Umbilical cord (tissue), 2 donors: ENCODE measurements around a stretch of chr7.

- RAMPAGE, long total RNA, result no peak
Observed at GRCh38 chr7:74034001-74034689, 6.2 kb downstream of the ELN start.

- RAMPAGE, long total RNA, result no peak
Observed at GRCh38 chr7:74059606-74060746, 23.6 kb upstream of the LIMK1 start.

- RAMPAGE, long total RNA, result no peak
Observed at GRCh38 chr7:74092657-74093493, 9.3 kb downstream of the LIMK1 start.

- RAMPAGE, long total RNA, result no peak
Observed at GRCh38 chr7:74178395-74178935, 4.3 kb downstream of the EIF4H start.

GRCh38 chr7:74194478-74195361, 15.1 kb upstream of the LAT2 start:
- RAMPAGE, long total RNA, result no peak

DNA sequence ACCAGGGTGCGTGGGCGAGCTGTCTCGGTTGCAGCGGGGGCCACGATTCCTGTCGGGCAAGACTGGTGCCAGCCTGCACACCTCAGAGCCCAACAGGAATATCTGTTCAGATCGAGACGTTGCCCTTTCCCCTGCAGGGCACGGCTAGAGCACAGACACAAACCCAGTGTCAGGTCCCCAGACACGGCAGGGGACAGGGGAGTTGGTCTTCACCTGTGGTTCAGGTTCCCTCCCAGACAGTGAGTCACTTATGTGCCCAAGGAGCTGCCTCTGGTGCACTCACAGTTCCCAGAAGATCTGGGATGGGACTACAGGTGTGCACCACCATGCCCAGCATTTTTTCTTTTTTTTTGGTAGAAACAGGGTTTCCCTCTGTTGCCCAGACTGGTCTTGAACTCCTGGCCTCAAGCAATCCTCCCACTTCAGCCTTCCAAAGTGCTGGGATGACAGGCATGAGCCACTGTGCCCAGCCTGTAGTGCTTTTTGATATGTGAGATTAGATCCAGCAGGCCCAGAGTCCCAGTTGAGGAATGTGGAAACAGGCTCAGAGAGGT, 75.4 kb upstream of the GTF2I start:
- RAMPAGE, long total RNA, result no peak

GRCh38 chr7:74874760-74875239, 23.4 kb upstream of the GTF2IRD2 start:
- RAMPAGE, long total RNA, result no peak

DNA sequence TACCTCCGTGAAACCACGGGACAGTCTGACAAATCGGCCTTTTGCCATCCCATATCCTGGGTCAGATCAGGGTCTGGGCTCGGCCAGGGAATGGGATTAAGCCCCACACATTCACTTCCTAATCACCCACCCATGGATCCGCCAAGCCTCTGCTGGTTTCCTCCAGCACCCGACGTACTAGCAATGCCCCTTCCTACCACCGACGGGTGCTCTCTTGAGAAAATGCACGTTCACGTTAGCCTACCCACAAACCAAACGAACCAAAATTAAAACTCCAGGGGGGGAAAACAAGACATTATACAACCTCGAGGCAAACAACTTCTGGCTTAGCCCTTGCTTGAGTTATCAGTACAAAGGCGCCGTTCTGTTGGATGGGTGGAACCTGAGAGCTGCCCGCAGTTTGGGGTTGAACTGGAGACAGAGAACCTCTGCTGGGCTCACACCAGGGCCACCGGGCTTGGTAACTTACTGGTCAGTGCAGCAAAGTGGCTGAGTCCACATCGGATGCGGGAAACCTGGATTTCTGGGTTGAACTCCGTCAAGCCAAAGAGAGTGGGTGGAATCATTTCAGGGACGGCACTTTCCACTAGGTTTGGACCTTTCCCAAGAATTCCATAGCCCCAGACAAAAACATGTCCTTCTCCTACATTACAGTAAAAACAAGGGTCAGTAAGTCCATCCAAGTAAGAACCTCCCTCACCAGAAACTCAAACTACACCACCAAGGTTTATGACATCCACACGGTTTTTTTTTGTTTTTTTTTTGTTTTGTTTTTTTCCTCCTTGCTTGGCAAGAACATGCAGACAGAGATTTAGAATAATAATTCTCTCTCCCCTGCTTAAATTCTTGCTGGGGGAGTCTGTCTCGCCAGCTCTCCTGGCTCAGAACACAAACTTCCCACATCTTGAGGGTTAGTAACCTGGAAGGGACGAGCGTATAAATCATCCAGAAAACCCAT, 17.9 kb downstream of the RCC1L start:
- RAMPAGE, long total RNA, result no peak

- RAMPAGE, long total RNA, result no peak
Observed at GRCh38 chr7:75156511-75157645, 64.5 kb downstream of the GTF2IRD2B start.

GRCh38 chr7:75418828-75419896, 23.7 kb downstream of the TRIM73 start:
- RAMPAGE, long total RNA, result no peak

DNA sequence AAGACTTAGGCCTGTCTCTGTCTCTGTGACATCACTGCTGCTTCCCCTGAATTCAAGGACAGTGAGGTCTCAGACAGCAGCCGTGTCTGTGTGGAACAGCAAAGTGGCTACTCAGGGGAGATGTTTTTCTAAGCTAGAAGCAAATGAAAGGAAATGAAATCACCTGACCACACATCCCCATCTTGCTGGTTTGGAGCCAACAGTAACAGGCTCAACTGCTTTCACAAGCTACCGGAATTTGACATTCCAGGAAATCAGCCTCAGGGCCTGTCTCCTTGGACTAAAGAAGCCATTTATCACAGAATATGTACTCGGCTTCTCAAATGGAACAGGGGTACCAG, 73.0 kb downstream of the SPDYE5 start:
- RAMPAGE, long total RNA, result no peak

GRCh38 chr7:75598937-75599855, 107.1 kb downstream of the SPDYE5 start:
- RAMPAGE, long total RNA, result no peak

- RAMPAGE, long total RNA, result no peak
Observed at GRCh38 chr7:75712677-75713387, 25.9 kb downstream of the HIP1 start.

DNA sequence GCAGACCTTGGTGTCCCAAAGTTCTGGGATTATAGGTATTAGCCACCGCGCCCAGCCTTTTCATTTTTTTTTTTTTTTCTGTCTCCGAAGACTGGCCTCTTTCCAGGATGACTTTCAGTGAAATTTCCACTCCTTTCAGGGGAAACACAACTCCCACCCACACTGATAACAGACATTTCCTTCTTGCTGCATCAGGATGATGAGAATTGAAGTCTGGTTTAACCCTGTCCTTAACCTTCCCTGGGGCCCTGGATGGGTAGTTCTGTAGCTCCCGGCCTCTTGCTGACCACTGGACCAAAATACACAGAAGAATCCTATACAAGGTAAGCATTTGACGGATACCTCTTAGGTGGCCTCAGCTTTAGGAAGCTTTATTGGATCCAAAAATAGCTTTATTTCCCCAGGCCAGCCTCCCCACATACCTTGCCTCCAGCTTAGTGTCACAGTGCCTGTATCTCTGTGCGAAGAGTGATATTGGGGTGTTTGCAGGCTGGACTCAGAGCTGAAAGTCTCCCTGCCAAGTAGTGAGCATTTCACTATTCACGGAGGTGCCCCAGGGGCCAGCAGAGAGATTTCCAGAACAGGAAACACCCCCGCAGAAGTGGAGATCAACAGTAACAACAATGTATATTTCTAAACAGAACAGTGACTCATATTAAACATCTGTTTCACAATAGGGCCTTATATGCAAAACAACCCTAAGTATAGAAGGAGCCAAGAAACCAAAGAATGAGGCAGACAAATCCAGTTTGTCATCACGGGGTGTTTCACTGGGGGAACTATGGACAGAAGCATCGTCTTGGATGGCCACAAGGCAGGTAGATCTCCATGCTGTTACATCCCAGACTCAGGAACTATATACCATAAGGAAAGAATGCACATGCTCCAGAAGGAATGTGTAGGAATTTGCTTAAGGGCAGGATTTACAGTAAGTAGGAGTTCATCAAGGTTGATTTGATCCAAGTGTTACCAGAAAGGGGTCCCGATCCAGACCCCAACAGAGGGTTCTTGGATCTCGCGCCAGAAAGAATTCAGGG, 29.1 kb upstream of the CCL24 start:
- RAMPAGE, long total RNA, result no peak

DNA sequence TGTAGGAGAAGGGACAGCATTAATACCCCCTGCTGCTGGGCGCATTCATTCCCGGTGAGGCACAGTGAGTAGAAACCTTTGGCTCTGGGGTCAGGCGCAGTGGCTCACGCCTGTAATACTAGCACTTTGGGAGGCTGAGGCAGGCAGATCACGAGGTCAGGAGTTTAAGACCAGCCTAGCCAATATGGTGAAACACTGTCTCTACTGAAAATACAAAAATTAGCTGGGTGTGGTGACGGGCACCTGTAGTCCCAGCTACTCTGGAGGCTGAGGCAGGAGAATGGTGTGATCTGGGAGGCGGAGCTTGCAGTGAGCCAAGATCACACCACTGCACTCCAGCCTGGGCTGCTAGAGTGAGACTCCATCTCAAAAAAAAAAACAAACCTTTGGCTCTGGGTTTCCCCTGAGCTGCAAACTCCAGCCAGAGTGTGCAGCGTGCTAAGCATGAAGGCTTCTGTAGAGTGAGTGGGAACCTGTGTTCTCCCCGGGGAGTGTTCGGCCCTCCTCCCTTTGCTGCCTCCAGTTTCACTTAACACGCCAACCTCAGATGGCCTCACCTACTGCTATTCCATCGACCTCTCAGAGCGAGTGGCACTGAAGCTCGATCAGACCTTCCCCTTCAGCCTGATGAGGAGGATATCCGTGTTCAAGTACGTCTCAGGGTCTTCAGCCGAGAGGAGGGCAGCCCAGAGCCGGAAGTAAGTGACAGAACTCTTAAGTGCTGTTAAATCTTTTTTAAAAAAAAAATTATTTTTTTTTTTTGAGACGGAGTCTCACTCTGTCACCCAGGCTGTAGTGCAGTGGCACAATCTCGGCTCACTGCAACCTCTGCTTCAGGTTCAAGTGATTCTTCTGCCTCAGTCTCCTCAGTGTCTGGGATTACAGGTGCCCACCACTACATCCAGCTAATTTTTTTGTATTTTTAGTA, 4.6 kb downstream of the RHBDD2 start:
- RAMPAGE, long total RNA, result no peak

DNA sequence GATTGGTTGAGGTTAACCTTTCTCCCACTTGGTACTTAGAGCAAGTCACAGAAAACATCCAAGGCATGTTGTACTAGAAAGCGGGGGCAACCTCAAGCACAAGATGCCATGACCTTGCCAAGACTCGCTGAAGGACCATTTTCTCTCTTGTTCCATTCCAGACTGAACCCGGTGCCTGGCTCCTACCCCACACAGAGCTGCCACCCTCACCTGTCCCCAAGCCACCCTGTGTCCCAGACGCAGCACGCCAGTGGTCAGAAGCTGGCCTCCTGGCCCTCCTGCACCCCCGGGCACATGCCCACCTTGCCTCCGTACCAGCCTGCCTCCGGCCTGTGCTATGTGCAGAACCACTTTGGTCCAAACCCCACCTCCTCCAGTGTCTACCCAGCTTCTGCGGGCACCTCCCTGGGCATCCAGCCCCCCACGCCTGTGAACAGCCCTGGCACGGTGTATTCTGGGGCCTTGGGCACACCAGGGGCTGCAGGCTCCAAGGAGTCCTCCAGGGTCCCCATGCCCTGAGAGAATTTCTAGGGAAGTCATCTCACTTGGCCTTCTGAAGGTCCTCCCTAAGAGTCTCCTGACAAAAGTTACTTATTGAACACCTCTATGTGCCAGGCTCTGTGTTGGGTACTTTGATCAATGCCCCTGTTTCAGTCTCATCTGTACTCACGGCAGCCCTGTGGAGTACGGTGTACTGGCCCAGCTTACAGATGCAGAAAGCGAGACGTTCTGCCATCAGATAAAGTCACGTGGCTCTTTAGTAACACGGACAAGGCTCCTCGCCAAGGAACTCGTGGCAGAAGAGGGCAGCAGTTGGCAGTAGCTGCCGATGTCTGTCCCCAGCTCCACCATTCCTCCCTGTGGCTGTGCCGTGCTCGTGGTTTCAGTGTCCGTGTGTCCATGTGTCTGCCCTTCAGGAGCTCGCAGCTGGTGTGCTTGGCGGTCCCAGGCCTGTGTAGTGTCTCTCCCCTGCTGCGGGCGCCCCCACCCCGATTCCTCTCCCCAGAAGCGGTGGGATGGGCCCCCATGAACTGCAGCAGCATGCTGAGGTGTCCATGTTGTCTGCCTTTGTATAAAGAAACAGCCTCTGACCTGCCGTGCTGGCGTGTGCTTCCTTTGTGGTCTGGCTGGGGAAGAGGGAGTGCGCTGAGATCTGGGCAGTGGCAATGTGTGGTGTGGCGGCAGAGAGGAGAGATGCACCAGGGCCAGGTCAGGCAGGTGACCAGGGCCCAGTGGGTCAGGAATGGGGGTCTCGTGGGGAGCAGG, 9.4 kb downstream of the RHBDD2 start:
- RAMPAGE, long total RNA, result no peak

DNA sequence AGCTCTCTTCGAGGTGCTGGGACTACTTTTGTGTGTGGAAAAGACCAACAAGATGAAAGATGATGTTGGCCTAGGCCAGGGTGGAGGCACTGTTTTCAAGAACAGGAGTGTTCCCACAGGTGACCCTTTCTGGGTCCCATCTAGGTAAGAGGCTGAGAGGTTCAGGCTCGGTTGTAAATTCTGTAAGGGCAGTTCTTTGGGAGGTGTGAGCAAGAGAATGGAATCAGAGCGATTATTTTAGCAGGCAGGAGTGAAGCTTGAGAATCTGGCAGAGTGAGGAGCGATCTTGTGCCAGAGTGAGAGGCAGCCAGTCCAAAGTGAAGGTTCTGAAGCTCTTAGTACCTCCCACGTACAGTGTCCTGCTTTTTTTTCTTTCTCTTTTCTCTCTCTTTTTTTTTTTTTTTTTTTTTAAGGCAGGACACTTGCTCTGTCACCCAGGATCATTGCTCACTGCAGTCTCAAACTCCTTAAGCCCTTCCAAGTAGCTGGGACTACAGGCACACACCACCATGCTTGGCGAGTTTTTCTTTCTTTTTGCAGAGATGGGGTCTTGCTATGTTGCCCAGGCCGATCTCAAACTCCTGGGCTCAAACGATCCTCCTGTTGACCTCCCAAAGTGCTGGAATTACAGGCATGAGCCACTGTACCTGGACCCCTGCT, 10.8 kb downstream of the POR start:
- RAMPAGE, long total RNA, result no peak

DNA sequence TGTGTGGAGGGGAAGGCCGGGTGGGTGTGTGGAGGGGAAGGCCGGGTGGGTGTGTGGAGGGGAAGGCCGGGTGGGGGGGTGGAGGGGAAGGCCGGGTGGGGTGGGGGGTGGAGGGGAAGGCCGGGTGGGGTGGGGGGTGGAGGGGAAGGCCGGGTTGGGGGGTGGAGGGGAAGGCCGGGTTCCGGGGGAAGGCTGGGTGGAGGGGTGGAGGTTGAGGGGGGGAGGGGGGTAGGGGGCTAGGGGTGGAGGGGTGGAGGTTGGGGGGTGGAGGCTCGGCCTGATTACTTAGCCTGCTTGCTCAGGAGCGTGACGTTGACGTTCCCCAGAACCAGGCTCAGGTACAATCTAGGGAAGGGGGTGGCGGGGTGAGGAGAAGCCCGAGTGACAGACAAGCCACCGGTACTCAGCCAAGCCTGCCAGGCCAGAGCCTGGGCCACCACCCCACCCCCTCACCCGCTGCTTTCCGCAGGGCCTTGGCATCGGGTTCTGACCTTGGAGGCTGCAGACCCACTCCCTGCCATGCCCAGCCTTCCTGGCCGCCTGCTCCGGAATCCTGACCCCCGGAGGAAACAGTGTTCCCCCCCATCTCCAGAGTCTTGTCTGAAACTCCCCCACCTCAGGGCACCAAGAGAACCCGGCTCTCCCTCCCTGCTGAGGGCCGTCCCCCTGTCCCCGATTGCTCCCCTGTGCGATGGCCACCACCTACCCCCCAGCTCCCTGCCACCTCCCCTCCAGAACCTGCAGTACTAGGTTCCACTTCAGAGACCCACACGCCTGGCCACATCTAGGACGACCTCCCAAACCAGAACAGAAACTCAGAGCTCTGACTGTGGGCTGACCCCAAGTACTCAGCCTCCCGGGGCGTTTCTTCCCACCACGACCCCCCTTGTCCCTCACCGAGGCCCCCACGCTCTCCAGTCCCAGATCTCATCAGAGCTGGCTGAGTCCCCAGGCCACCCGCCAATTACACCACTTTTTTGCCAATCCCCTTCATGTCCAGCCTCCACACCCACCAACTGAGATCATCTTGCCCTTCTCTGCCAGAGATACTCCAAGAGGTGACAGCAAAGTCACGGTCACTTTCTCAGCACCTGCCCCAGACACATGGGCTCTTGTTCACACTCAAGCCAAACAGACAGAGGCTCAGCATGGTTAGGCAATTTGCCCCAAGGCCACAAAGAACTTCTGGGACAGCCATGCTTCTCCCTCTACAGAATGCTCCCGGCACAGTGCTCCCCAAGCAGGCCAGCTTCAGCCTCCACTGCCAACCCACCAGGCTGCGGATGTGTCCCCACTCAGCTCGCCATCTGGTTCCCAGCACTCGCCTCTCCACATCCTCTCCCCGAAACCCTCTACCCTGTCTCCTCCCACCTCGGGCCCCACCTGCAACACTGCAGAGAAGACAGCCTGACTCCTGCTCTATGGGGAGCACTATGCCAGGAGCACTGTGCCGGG, 5.0 kb downstream of the TMEM120A start:
- RAMPAGE, long total RNA, result no peak

DNA sequence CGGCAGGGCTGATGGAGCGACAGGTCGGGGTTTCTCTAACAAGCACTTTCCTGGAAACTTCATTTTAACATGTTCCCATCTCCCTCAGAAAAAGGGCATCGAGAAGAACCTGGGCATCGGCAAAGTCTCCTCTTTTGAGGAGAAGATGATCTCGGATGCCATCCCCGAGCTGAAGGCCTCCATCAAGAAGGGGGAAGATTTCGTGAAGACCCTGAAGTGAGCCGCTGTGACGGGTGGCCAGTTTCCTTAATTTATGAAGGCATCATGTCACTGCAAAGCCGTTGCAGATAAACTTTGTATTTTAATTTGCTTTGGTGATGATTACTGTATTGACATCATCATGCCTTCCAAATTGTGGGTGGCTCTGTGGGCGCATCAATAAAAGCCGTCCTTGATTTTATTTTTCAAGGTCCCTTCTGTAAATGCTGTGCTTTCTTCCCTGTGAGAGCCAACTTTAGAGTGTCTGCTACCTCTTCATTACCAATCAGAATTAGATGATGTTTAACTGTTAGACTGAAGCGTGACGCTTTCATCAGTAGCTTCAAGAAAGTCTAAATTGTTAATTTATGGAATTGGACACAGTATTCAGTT, 18.4 kb downstream of the MDH2 start:
- RAMPAGE, long total RNA, result no peak

- RAMPAGE, long total RNA, result no peak
Observed at GRCh38 chr7:76215243-76215476, 13.5 kb downstream of the SRRM3 start.